ENCODE results near the genes RAD23A, NACC1, ZSWIM4 and NANOS3.

DNA sequence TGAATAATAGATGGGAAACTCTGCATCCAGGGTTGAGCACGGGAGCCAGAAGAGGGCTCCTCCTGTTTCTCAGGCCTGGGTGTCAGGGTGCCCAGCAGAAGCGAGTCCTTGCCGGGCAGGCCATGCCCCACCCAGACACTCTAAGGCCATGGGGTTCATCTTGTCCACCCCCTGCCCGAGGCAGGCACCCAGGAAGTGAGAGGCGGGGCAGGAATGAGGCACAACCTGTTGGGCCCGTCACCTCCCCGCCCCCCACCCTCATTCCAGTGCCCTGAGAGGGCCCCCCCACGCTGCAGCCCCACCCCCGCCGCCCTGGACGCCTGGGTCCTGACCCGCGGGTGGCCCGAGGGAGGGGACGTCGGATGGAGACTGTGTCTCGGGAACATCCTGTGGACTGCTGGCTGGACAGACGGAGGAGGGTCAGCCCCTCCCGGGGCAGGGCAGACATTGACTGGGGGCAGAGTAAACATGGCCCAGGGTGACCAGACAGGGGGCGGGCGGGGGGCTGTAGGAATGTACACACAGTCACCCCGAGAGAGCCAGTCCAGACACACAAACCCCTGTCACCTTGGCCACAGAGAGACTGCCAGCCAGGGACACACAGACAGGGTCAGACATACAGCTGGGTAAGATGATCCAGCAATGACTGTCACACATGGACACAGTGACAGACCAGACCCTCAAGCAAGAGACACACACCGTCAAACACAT lies 7.4 kb upstream of the JUNB start:
- PRO-cap, result bidirectional peak, plus-strand start at position 392 of the sequence, minus-strand start at position 84 of the sequence

DNA sequence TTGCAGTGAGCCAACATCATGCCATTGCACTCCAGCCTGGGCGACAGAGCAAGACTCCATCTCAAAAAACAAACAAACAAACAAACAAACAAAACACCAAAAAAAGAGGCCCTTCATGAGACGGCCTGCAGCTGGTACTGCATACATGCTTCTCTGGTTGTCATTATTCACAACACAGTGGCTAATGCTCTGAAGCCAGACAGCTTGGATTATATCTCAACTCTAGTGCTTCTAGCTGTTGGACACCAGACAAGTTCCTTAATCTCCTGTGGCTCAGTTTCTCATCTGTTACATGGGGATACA lies 3.3 kb upstream of the JUNB start:
- PRO-cap, result no peak

GRCh38 chr19:12789774-12790637 lies 1.3 kb upstream of the JUNB start:
- PRO-cap, result bidirectional peak, plus-strand start at chr19:12790379, minus-strand start at chr19:12789903

DNA sequence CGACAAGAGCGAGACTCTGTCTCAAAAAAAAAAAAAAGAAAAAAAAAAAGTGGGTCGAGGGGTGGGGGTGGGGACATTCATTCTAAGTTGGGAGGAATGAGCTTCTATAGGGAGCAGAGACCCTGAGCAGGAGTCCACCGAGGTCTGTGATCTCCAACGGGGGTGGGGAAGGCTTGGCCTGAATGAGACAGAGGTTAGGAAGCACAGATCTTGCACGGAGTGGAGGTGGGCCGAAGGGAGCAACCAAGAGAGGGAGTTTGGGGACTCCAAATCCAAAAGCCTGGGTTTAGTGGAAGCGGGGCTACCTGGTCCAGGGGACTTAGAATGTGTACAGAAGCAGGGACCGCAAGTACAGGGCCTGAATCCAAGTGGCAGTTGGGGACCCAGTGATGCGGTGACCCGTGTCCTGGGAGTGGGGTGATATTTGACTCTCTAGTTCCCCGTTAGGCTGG lies 486 bp upstream of the RNASEH2A start:
- PRO-cap, result no peak

DNA sequence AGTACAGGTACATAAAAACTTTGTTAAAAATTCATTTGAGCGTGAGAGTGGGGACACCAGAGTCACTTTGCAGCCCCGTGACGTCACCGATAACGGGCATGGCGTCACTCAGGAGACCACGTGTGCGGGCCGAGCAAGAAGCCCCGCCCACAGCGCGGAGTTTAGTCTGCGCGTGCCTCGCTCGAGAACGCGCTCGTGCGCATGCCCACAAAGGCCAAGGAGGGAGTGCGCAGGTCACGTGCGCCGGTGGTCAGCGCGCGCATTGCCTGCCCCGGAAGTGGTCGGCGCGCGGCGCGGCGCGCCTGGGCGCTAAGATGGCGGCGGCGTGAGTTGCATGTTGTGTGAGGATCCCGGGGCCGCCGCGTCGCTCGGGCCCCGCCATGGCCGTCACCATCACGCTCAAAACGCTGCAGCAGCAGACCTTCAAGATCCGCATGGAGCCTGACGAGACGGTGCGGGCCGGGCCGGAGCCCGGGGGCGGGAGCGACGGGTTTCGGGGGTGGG lies at the start of gene RAD23A:
Gene RAD23A, plus strand, starts transcription at position 294 of the 504 bp plus-strand sequence.
- PRO-cap, result unidirectional peak, plus-strand start at position 150 of the sequence; unidirectional peak, plus-strand start at position 289 of the sequence

- PRO-cap, result no peak
Measured at GRCh38 chr19:12951572-12952023, 5.4 kb downstream of the GADD45GIP1 start.

- PRO-cap, result no peak
Measured at GRCh38 chr19:13016978-13017459, 21.7 kb downstream of the NFIX start.

DNA sequence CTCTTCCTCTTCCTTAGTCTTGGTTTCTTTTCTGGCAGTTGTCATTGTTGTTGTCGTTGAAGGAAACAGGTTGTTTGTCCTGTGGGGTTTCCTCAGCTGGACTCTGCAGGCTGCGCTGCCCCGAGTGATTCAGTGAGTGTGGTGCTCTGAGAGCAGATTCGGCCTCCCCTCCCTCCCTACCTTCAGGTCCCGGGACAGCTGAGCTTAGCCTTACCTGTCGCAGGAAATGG lies 34.1 kb downstream of the NFIX start:
- PRO-cap, result no peak

DNA sequence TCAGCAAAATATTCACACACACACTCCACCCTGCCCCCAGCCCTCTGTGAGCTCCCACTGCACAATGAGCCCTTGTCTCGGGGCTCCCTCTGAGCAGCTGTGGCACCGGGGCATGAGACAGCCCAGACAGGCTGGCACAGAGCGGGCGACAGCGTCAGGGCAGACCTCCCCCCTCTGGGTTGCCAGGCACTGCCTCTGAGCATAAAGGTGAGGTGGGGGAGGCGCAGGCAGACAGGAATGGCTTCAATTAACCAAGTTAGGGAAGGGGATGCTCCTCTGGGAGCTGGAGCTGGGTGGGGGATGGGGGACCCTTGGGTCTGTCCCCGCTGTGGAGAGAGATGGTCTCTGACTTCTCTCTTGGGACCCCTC lies 30.4 kb downstream of the LYL1 start:
- PRO-cap, result no peak

DNA sequence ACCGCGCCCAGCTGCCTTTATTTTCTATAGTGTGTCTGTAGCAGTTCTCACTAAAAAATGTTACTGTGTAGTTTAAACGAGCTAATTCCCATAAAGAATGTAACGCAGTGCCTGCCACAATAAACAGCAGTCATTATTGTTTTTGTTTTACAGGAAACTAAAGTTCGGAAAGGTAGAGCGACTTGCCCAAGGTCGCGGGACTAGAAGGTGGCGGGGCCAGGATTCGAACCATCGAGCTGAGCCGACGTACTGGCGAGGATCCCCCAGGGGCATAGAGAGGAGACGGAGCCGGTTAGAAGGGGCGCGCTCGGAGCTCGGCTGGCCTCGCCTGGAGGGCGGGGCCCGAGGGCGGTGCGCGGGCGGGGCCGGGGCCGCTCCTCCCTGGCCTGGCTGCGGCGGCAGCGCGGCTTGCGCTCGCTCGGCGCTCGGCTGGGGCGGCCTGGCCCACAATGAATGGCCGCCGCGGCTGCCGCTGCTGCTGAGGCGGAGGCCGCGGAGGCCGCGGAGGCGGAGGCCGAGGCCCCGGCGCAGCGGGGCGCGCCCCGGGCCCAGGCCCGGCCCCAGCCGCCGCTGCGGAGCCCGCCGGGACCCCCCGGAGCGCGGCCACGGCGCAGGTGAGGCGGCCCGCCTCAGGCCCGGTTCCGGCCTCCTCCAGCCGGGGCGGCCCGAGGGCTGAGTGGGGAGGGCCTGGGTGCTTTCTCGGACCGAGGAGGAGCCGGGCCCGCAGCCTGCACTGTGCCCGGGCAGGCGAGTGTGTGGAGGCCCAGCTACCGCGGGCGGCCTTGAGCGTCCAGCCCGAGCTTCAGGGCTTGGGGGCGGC lies at the start of gene NACC1:
Gene NACC1, plus strand, starts transcription at position 424 of the 820 bp plus-strand sequence.
- PRO-cap, result bidirectional peak, plus-strand start at position 417 of the sequence, minus-strand start at position 320 of the sequence

DNA sequence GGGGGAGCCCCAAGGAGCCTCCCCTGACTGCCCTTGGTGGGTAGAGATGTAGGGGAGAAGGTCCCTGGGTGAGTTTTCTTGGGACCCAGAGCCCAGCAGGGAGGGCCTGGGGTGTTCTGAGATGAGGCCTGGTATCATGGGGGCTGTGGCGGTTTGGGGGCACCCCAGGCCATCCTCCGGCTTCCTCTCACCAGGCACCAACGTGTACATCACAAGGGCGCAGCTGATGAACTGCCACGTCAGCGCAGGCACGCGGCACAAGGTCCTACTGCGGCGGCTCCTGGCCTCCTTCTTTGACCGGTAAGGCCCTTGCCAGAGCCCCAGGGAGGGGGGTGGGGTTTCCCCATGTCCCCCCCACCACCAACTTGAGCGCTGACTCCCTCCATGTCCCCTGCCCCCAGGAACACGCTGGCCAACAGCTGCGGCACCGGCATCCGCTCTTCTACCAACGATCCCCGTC lies 13.1 kb downstream of the STX10 start:
- PRO-cap, result no peak

GRCh38 chr19:13207630-13208352 lies 57.6 kb downstream of the IER2 start:
- PRO-cap, result unidirectional peak, minus-strand start at chr19:13207921; bidirectional peak, plus-strand start at chr19:13208438, minus-strand start at chr19:13208225

DNA sequence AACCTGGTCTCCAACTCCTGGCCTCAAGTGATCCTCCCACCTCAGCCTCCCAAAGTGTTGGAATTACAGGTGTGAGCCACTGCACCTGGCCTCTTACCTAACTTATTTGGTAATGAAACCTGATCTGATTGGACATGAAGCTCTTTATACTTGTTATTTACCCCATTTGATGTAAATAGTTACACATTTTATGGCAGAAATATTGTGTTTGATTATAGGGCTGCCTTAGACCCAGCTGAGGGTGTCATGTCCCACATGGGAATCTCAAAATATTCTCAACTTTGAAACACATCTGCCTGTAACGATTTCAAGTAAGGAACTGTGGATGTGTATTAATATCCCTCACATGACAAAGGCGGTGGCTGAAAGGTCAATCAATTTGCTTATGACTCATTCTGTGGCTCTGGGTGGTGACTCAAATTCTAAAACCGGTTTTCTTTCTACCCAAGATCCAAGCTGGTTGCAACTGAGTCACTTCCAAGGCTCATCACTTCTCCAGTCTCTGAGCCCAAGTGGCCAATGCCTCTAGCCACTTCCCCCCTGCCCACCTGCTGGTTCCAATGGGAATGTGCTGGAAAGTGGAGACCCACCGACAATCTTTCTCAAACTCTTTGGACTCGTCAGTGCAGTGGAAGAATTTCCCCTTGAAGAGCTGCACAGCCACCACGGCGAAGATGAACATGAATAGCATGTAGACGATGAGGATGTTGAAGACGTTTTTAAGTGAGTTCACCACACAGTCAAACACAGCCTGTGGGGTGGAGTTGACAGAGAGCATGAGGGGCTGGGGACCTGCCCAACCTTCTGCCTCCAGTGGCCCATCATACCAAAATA lies 110.9 kb downstream of the IER2 start:
- PRO-cap, result no peak

DNA sequence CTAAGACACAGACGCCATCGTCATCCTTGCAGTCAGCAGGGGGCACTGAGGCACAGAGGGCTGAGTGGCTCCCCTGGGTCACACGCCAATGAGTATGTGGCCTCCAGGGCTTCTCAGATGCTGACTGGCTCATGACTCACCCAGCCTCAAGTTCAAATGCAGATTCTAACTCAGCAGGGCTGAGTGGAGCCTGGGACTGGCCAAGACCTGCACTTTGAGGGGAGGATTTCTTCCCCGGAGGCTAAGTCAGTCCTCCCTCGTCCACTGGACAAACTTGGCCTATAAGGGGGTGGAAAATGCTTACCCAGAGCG lies 115.2 kb upstream of the CACNA1A start:
- PRO-cap, result no peak

- PRO-cap, result no peak
Measured at GRCh38 chr19:13689036-13689480, 58.6 kb upstream of the YJU2B start.

GRCh38 chr19:13758788-13759314 lies 5.5 kb upstream of the MRI1 start:
- PRO-cap, result no peak

DNA sequence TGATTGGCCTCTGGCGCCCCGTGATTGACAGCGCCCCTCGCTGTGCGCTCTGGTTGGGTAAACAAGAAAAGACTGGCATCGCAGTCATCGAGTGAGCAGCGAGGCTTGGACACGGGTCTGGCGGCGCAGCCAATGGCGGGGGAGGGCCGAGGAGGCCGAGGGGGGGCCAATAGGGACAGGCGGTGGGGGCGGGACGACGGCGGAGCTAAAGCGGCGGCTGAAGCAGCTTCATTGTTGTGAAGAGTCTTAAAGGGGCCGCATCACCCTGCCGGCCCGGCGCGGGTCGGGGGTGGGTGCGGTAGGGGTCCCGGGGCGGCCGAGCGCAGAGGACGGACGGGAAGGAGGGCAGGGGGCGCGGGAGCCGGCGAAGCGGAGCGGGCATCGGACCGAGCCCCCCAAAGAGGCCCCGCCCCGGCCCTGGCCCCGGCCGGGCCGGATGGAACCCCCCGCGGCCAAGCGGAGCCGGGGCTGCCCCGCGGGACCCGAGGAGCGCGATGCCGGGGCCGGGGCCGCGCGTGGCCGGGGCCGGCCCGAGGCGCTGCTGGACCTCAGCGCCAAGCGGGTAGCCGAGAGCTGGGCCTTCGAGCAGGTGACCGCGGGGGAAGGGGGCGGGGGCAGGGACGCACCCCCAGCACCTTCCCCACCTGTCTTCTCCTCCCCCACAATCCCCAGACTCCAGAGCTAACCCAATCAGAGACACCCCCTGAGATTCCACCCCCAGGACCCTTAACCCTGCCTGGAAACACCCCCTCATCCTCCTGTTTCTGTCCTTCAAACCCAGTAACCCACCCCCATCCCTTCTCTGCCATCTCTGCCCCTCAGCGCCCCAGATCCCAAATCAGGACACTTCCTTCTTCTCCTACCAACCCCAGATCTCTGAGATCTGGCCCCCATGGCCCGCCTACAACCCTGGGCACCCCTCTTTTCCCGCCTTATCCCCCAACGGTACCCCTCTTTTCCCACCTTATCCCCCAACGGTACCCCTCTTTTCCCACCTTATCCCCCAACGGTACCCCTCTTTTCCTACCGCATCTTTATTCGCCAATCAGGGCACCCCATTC lies at the start of gene ZSWIM4:
Gene ZSWIM4, plus strand, starts transcription at position 231 of the 1,061 bp plus-strand sequence.
- PRO-cap, result bidirectional peak, plus-strand start at position 231 of the sequence, minus-strand start outside the sequence

DNA sequence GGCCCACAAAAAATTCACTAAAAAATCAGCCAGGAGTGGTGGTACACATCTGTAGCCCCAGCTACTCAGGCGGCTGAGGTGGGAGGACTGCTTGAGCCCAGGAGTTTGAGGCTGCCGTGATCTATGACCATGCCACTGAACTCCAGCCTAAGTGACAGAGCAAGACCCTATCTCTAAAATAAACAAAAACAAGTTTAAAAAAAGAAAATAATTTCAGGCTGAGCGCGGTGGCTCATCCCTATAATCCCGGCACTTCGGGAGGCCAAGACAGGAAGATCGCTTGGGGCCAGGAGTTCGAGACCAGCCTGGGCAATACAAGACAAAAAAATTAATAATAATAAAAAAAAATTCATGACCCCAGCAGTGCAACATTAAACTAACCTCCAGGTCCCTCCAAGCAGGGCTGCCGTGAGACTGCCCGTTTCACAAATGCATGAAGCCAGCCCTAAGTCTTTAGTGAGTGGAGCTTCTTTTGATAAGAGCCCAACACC lies 38.7 kb upstream of the NANOS3 start:
- PRO-cap, result no peak

- PRO-cap, result bidirectional peak, plus-strand start at chr19:13839829, minus-strand start at chr19:13839707; bidirectional peak, plus-strand start at chr19:13840122, minus-strand start at chr19:13840001
Measured at GRCh38 chr19:13839447-13840326, 37.2 kb upstream of the NANOS3 start.

- PRO-cap, result no peak
Measured at GRCh38 chr19:13877003-13877213, at the start of gene NANOS3. Gene NANOS3 (plus strand): TSS chr19:13877134.